ENCODE results near the genes EPO, SLC12A9, SPDYE6, ORAI2 and SPDYE2B.

DNA sequence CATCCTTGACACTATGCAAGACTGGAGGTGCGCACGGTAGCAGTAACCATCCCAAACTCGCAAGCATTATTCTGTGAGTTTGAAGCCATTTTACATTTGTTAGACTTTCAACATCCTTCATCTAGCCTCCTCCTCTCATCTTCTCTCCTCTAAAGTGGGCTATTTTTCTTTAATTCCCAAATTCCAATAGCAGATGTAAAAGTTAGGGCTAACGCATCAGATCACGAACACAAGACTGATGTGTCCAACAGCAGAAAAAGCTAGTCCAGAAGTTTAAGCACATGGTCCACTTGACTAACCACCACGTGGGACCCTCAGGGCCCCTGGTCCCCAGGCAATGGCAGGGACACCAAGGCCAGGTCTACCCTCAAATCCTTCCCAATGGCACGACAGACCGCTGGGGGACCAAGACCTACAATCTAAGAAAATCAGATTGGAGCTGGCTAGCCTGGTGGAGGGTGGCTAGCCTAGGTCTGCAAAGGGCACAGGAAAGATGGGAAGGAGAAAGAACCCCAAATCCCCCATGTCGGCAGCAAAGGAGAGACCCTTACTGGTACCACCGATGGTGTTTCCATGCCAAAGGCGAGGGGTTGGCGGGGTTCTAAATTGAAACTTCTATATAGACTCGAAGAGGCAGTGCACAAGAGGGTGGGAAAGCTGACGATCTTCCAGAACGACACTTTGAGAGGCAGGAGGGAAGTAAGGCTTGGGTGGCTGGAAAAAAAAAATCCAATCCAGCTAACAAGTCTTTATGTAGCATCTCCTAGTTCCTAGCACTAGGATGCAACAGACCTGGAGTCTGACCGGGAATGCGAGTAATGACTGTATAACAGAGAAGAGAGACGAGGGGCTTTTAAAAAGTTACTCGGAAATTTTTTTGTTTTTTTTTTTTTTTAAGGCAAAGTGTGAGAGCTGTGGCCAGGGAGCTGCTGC, 1.4 kb downstream of the GIGYF1 start:
- PRO-cap, 4 experiments = no peak in any of the 4 experiments
- RAMPAGE, long total RNA, 2 experiments = no peak in any of the 2 experiments

DNA sequence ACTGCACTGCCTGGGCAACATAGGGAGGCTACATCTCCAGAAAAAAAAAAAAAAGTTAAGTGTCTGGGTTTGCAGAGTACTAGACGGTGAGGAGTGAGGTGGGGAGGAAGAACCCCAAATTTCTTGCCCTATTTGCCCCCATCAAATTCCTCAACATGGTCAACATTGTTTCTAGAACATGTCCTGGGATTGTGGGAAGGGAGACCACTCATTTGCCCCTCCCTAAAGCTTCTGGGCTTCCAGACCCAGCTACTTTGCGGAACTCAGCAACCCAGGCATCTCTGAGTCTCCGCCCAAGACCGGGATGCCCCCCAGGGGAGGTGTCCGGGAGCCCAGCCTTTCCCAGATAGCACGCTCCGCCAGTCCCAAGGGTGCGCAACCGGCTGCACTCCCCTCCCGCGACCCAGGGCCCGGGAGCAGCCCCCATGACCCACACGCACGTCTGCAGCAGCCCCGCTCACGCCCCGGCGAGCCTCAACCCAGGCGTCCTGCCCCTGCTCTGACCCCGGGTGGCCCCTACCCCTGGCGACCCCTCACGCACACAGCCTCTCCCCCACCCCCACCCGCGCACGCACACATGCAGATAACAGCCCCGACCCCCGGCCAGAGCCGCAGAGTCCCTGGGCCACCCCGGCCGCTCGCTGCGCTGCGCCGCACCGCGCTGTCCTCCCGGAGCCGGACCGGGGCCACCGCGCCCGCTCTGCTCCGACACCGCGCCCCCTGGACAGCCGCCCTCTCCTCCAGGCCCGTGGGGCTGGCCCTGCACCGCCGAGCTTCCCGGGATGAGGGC, at the start of gene EPO:
Gene EPO, plus strand, starts transcription at position 337 of the 790 bp plus-strand sequence.
- PRO-cap, 4 experiments = peak in 1 of 4 experiments; most common plus-strand start position 86 of the sequence (in 1); most common minus-strand start position 280 of the sequence (in 1)
- RAMPAGE, long total RNA, 2 experiments = no peak in any of the 2 experiments

DNA sequence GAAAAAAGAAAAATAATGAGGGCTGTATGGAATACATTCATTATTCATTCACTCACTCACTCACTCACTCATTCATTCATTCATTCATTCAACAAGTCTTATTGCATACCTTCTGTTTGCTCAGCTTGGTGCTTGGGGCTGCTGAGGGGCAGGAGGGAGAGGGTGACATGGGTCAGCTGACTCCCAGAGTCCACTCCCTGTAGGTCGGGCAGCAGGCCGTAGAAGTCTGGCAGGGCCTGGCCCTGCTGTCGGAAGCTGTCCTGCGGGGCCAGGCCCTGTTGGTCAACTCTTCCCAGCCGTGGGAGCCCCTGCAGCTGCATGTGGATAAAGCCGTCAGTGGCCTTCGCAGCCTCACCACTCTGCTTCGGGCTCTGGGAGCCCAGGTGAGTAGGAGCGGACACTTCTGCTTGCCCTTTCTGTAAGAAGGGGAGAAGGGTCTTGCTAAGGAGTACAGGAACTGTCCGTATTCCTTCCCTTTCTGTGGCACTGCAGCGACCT, 2.2 kb downstream of the EPO start:
- PRO-cap, 4 experiments = peak in 4 of 4 experiments; most common plus-strand start position 221 of the sequence (in 4); most common minus-strand start position 169 of the sequence (in 1)
- RAMPAGE, long total RNA, 2 experiments = start-site peak on the plus strand in 1 of 2 experiments, centred at position 256 of the sequence, 136 reads per replicate

DNA sequence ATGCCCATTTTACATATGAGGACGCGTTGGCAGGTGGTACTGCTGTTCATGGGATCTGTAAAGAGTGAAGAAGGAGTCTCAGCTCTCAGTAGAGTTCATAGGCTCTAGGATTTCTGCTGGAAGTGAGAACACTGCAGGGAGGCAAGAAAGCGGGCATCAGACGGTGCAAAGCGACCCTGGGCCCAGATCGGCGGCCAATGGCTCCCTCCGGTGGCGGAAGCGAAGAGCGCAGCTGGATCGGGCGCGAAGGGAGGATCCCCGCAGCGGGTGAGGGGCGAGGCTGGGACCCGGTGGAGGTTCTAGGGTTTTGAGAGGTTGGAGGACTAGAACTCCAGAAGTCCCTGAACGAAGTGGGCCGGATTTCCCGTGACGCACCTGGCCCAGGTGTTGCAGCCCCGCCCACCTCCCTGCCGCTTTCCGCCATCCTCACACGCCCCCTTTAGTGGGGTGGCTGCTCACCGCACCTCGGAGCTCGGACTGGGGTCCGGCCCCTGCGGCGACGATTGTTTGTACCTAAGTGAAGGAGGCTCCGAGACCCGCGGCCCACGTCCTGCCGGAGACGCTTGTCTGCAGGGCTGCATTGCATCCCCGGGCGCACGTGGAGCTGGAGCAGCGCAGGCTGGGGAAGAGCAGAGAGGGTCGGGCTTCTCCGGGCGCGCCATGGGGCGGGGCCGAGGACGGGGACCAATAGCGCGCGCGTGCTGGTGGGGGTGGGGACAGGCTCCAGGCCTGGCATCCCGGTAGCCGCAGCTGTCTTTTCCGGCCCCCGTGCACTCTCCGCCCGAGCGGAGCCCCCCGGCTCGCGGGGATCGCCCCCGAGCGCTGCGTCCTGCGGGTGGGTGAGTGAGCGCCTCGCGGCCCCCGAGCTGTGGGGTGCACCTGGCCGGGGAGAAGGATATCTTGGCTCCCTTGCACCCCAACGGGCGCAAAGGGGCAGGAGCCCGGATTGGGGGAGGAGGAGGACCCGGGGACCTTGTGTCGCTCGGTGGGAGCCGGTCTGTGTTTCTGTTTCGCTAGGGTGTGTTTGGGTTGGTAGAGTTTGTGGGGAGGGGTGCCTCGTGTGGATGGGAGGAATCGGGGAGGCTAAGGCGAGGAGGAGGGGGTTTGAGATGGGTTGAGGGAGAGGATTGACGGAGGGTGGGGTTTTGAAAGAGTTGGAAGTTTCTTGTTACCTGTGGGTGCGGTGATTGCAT, at the start of gene SLC12A9:
Gene SLC12A9, plus strand, starts transcription at position 713 of the 1,193 bp plus-strand sequence.
- PRO-cap, 4 experiments = peak in 4 of 4 experiments; most common plus-strand start position 753 of the sequence (in 2); most common minus-strand start position 598 of the sequence (in 2)
- RAMPAGE, long total RNA, 2 experiments = start-site peak on the plus strand in 2 of 2 experiments, centred at positions 733 to 744 of the sequence, 32 to 60 reads per replicate; start-site peak on the minus strand in 1 of 2 experiments, centred at position 620 of the sequence, 10 reads per replicate

DNA sequence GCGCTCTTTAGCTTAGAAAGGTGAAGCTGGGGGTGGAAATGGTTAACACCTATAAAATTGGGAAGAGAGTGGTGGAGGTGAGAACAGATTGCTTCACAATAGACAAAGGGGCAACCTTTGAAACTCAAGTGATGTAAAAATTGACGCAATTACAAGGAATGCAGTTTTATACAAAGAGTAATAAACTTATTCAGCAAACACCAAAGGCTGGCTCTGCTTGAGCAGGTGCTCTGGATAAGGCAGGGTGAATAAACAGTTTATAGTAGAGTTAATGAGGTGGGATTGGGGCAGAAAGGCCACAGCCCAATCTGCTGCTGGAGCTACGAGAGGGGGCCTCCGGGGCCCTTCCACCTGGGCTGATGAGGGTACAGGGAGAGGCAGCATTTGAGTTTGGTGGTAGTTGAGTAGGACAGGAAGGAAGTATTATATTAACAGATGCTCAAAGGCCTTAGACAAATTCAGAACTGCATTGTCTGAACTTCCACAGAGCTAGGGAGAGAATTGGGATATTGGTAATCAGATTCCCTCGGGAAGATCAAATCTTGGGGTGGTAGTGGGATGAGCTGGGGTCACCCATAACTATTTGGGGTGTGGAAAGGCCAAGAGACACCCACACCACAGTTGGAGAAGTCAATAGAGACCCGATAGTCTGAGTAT, 6.1 kb downstream of the MUC12 start:
- PRO-cap, 4 experiments = no peak in any of the 4 experiments
- RAMPAGE, long total RNA, 2 experiments = no peak in any of the 2 experiments

DNA sequence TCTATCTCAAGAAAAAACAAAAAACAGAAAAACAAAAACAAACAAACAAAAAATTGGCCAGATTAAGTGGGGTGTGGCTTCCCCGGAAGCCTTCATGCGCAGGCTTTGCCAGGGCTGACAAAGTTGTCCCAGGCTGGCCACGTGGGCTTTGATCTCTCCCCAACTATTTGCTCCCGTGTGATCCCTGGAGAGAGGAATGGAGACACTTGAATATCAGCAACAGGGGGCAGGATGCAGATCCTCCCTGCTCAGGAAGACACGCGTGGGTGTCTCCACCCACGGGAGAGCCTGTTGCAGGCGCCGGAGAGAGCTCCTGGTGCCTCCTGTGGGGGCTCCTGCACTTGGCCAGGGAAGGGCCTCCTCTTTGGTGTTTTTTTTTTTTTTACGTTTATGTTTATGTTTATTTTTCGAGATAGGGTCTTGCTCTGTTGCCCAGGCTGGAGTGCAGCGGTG, 18.9 kb downstream of the TRIM56 start:
- PRO-cap, 4 experiments = peak in 3 of 4 experiments; most common plus-strand start position 209 of the sequence (in 3); most common minus-strand start position 96 of the sequence (in 3)
- RAMPAGE, long total RNA, 2 experiments = no peak in any of the 2 experiments

- PRO-cap, 4 experiments = no peak in any of the 4 experiments
- RAMPAGE, long total RNA, 2 experiments = no peak in any of the 2 experiments
Measured at GRCh38 chr7:101210279-101210748, 7.1 kb downstream of the PLOD3 start.

DNA sequence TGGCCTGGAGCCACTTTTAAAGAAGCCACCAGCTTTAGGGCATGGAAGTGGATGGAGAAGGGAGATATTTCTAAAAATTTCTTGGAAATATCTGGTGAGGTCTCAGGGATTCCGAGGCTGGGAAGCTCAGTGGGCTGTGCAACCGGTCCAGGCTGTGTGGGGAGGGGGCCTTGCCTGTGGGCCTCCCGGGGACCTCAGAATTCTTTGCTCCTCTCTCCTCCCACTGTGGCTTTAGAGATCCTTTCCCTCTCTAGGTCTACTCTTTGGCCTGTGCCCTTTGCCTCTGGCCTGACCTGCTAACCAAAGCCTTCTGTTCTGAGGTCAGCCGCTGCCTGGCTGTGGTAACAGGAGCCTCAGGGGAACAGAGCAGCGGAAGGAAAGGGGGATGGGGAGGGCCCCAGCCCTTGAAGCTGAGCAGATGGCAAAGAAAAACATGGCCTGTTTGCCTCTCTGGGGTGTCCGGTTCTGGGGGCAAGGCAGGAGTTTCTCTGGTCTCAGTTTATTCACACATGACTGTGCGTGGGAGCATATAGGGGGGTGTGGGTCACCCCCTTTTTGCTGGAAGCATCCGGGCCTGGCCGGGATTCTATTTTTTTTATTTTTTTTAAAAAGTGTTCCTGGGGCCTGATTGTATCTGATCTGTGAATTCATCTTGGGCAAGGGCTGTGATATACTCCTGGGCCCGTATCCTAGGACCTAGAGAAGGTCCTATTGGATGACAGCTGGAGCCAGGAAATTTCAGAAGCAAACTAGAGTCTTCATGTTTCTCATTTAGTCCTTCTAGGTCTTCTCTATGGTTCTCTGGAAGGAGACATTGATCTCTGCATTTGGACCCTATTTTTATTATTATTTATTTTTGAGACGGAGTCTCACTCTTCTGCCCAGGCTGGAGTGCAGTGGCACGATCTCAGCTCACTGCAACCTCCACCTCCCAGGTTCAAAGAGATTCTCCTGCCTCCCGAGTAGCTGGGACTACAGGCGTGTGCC, 28.3 kb downstream of the COL26A1 start:
- PRO-cap, 4 experiments = peak in 1 of 4 experiments; most common minus-strand start position 312 of the sequence (in 1)
- RAMPAGE, long total RNA, 2 experiments = no peak in any of the 2 experiments

GRCh38 chr7:101740961-101741720, 76.3 kb upstream of the CUX1 start:
- PRO-cap, 4 experiments = no peak in any of the 4 experiments
- RAMPAGE, long total RNA, 2 experiments = no peak in any of the 2 experiments

DNA sequence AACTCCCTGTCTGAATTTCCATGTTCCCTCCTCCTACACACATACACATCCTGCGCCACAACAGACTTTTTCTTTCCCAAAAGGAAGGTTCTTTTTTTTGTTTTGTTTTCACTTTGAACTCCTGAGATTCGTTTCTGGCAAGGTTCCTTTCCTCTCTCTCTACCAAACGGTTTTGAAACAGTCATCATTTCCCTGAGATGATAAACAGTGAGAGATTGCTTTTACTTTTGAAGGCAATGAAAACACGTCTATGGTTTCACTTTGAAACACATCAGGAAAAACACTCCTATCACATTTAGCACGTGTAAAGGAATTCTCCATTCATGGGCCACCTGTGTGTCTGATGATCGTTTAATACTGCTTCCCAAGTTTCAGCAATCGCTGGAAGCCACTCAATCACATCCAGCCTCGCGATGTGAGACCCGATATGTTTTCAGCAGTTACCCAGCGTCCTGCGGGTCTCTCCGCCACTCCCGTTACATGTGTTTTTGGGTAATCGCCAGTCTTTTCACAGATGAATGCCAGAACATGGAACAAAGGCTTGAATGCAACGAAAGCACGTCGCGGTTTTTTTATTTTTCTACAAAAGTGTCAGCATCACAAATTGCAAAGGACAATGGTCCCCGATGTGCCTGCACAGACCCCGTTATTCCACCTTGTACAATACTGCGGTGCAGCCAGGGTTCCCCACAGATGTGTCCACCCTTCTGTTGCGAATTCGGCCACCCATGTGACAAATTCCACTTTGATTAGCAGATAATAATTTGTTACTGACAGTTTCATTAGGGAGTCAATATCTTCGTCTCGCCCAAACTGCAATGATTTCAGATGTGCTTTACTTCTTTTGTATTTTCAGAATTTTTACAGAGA, 62.7 kb upstream of the CUX1 start:
- PRO-cap, 4 experiments = peak in 1 of 4 experiments; most common minus-strand start position 482 of the sequence (in 1)
- RAMPAGE, long total RNA, 2 experiments = no peak in any of the 2 experiments

- PRO-cap, 4 experiments = peak in 3 of 4 experiments; most common plus-strand start chr7:101814309 (in 2); most common minus-strand start chr7:101814305 (in 1)
- RAMPAGE, long total RNA, 2 experiments = no peak in any of the 2 experiments
Measured at GRCh38 chr7:101813994-101814504, 3.4 kb upstream of the CUX1 start.

GRCh38 chr7:101873807-101875010, 56.8 kb downstream of the CUX1 start:
- PRO-cap, 4 experiments = no peak in any of the 4 experiments
- RAMPAGE, long total RNA, 2 experiments = no peak in any of the 2 experiments

DNA sequence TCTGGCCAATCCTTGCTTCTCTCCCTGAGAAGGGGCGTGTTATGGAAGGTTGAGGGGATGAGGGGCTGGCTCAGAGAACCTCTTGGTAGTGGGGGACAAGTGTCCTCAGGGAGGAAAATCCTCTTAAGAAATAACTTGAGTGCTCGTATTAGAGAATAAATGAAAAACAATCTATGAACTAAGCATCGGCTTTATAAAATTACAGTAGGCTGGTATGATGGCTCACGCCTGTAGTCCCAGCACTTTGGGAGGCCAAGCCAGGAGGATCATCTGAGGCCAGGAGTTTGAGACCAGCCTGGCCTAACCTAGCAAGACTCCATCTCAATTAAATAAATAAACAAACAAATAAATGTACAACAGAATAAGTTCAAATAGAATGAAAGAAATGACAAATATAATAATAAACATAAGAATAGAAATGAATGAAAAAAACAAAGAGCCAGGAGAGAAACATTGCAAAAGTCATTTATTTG, 215.6 kb downstream of the CUX1 start:
- PRO-cap, 4 experiments = no peak in any of the 4 experiments
- RAMPAGE, long total RNA, 2 experiments = no peak in any of the 2 experiments

DNA sequence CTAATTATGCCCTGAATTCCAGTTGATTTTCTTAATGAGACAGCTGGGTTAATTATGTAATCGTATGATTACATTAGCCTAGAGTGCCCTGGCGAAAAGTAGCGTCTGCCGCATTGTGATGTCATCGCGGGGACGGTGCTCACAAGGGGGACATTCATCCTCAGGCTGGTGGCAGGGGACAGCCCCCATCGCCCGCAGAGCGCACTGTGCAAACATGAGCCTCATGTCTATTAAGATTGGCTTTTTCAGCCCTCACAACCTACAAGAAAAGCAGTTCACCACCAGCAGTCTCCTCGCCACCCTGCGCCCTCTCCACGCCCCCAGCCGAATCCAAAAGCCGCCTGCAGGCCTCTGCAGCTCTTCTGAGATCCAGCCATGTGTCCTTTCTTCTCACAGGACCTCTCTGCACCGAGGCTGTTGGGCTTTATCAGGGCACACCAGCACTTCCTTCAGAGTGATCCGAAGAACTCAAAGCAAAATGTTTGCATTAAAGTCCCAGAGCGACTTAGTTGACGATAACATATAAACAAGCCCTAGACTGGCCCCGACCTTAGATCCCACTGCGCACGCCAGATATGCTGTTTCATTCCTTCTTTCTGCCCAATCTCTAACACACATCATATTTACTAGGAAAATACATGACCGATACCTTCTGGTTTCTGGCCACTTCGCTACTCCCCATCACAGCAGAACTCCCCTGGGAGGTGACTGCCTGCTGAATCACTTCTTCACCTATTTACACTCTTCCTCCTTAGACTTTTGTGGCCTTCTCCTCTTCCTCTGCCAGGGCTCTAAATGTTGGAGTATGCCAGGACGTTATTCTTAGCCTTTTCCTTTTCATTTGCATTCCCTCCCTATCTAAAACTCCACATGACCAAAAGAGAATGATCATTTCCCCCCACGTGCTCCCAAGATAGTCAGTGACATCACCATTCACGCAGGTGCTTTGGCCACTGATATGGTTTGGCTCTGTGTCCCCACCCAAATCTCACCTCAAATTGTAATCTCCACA, 206.0 kb upstream of the SH2B2 start:
- PRO-cap, 4 experiments = no peak in any of the 4 experiments
- RAMPAGE, long total RNA, 2 experiments = no peak in any of the 2 experiments

DNA sequence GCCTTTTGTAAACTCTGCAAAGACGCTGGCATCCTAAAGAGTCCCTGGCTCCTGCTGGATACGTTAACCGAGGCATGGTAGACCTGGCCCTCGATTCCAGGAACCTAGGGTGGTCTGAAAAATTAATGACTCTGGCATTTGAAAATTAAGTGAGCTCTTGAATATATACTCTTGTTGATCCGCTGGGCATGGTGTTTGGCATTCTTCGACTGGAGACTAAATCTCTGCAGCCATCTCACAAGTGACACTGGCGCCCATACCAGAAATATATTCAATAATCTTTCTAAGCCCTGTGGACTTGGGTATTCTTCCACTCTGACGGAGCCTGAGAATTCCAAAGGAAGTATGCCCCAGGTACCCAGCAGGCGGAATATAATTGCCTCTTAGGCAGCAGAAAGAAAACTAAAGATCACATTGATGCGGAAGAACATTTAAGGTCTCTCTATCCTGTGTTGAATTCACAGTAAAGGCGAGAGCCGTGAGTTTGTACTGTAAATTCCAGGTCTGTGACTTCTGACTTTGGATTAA, 191.1 kb upstream of the SH2B2 start:
- PRO-cap, 4 experiments = no peak in any of the 4 experiments
- RAMPAGE, long total RNA, 2 experiments = no peak in any of the 2 experiments

- PRO-cap, 4 experiments = no peak in any of the 4 experiments
- RAMPAGE, long total RNA, 2 experiments = no peak in any of the 2 experiments
Measured at GRCh38 chr7:102306789-102307699, 20.4 kb downstream of the SH2B2 start.

DNA sequence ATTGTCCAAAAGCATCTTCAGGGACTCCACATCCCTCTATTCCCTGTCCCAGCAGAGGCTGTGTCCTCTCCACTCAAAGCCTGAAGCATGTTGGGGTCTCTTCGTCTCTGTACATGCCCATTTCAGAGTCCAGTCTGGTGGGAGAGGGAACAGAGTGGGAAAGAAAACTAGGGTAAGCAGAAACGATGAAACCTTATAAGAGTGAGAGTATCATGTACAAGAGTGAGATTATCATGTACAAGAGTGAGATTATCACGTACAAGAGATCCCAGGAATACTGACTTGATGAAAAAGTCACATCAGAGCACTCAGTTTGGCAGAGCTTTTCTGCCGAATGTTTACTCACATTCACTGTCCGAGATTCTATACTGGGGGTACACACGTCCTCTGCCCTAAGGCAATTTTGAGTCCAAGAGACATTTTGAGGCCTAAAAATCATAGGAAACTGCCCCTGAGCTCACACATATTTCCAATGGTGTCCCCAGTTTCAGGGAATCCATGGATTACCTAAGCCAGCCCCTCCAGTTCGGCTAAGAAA, at the start of gene SPDYE6:
Gene SPDYE6, minus strand, starts transcription at position 134 of the 538 bp plus-strand sequence.
- PRO-cap, 4 experiments = no peak in any of the 4 experiments
- RAMPAGE, long total RNA, 2 experiments = no peak in any of the 2 experiments

- PRO-cap, 4 experiments = peak in 4 of 4 experiments; most common plus-strand start chr7:102433619 (in 4); most common minus-strand start chr7:102434001 (in 1)
- RAMPAGE, long total RNA, 2 experiments = no peak in any of the 2 experiments
Measured at GRCh38 chr7:102433275-102434571, at the start of gene ORAI2. ORAI2 (plus strand) TSS chr7:102433575.

DNA sequence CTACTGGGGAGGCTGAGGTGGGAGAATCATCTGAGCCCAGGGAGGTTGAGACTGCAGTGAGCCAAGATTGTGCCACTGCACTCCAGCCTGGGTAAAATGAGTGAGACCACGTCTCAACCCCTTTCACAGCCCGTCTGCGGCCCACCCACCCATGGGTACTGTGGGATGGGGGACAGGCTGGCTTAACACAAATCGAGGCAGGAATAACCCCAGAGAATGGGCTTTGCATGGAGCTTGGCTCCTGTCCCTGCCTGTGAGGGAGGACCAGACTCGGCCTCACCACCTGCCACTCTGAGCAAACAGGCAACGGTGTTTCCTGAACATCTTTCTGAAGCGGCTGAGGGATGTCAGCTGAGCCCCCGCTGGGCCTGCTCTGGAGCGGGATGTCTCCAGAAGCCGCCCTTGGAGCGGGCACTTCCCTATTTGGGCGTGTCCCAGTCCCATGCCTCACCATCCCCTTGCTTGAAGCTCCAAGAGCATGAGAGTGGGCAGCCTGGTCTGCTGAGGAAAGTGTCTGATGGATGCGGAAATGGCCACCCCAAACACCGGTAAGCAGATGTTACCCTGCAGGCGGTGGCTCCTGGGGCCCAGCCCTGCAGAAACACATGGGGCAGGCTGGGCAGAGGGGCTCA, 10.3 kb downstream of the ALKBH4 start:
- PRO-cap, 4 experiments = no peak in any of the 4 experiments
- RAMPAGE, long total RNA, 2 experiments = no peak in any of the 2 experiments

GRCh38 chr7:102650120-102650433, at the start of gene SPDYE2B:
SPDYE2B (plus strand) TSS chr7:102650319.
- PRO-cap, 4 experiments = no peak in any of the 4 experiments
- RAMPAGE, long total RNA, 2 experiments = no peak in any of the 2 experiments

Measured in right lobe of liver (tissue), 4 donors.